Skin of body (tissue), 2 donors: ENCODE measurements around the gene TANK.

DNA sequence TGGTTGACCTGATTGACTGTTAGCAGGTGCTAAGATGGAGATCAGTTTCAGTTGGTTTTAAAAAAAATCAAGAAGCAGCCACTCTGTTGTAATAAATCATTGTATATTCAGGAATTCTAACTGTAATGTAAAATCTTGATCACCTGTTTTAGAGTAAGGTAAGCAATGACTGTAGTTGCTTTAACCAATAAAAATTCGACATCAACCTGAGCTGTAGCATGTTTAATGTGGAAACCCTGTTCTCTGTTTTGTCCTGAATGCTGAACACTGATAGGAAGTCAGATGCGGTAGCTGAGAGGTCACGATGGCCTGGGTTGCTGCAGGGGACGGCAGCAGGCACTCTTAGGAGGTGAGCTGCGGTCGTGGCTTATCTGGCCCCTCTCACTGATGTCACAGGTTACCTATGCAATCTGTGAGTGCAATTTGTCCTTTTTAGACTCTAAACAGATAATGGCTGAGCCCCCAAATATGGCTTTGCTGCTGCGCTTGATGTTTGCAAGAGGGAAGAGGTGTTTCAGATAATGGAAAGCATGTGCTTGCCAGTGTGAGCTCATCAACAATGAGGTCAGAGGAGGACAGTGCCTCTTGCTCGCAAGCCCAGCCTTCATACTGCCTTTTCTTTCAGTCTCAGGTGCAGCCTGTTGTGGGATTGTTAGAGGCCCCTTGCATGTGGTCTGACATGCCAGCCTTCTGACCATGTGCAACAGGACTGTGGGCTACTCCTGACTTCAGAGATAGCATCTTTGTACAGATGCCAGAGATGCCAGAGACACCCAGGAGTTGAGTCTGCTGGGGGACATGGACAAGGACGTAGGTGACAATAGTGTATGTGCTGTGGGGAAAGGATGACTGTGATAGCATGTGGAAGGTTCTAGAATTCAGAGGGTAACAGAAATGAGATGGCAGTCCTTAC, 151.2 kb downstream of the TANC1 start:
- RAMPAGE, long total RNA: no peak

- RAMPAGE, long total RNA: no peak
Measured at GRCh38 chr2:159147118-159147605, 139.3 kb downstream of the WDSUB1 start.

DNA sequence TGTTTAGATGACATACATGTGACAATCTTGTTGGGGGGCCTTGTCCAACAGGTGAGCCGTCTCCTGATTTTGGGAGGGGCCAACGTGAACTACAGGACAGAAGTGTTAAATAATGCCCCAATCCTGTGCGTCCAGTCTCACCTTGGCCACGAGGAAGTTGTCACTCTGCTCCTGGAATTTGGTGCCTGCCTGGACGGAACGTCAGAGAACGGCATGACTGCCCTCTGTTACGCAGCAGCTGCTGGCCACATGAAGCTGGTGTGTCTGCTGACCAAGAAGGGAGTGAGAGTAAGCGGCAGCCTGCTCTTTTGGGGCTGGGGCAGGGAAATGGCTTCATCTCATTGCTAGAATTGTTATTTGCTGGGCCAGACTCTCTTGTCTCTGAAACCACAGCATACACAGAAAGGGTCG, 92.3 kb downstream of the WDSUB1 start:
- RAMPAGE, long total RNA: no peak

- RAMPAGE, long total RNA: no peak
Measured at GRCh38 chr2:159202535-159203143, 83.9 kb downstream of the WDSUB1 start.

DNA sequence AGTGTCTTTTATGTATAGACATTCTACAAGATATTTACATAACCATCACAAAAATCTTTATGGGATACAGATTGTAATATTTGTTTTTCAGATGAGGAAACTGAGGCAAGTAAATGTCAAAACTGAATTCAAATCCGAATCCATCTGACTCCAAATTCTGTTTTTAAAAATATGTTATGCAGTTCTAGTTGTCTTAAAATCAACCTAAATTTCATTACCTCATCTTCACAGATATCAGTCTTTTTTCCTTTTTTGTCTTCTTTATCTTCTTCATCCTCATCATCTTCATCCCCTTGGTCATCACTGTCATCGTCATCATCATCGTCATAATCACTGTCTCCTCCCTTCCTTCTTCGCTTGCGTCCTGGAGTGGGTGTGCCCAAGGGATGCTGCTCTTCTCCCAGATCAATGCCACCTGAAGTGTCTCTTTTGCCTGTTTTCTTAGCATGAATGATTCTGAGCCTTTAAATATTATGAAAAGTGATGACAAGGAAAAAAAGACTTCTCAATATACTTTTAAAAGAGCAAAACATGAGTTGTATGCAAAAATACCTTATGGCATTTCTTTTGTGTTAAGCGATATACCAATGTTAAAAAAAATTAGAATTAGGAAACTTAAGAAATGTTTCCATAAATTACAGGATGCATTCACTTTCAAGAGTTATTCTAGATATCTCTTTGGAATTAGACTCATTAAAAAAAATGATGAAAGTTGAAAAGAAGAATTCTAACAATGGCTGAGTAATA, 96.0 kb upstream of the WDSUB1 start:
- RAMPAGE, long total RNA: no peak

- RAMPAGE, long total RNA: no peak
Measured at GRCh38 chr2:159712807-159713551, 673 bp downstream of the MARCHF7 start.

DNA sequence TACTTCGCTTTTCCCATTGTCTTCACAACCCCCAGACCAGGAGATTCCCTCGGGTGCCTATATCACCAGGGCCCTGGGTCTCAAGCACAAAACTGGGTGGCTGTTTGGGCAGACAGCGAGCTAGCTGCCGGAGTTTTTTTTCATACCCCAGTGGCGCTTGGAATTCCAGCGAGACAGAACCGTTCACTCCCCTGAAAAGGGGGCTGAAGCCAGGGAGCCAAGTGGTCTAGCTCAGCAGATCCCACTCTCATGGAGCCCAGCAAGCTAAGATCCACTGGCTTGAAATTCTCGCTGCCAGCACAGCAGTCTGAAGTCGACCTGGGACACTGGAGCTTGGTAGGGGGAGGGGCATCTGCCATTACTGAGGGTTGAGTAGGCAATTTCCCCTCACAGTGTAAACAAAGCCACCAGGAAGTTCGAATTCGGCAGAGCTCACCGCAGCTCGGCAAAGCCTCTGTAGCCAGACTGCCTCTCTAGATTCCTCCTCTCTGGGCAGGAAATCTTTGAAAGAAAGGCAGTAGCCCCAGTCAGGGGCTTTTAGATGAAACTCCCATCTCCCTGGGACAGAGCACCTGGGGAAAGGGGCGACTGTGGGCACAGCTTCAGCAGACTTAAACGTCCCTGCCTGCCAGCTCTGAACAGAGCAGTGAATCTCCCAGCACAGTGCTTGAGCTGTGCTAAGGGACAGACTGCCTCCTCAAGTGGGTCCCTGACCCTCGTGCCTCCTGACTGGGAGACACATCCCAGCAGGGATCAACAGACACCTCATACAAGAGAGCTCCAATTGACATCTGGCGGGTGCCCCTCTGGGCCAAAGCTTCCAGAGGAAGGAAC, 18.9 kb downstream of the ITGB6 start:
- RAMPAGE, long total RNA: no peak

- RAMPAGE, long total RNA: no peak
Measured at GRCh38 chr2:160223877-160224526, 23.9 kb upstream of the ITGB6 start.

DNA sequence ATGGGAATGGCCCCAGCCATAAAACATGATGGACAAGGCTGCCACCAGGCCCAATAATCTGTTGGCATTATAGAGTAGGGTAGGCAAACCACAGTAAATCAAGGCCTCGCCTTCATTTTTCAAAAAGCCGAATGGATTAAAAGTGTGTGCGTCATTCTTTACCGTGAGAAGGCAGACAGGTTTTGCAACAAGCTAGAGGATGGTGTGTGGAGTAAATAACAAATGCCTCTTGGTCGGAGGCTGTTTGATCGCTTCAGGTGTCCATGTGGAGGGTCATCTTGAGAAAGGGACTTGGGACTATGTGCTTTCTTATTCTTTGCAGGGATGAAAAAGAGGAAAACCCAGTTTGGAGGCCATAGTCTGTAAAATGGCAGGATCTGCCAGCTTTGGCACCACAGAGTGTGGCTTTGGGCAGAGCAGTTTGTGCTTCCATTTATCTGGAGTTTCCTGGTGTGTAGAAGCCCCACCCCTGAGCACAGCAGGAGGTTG, 57.1 kb upstream of the ITGB6 start:
- RAMPAGE, long total RNA: no peak

GRCh38 chr2:160270037-160271120, 70.3 kb upstream of the ITGB6 start:
- RAMPAGE, long total RNA: no peak

DNA sequence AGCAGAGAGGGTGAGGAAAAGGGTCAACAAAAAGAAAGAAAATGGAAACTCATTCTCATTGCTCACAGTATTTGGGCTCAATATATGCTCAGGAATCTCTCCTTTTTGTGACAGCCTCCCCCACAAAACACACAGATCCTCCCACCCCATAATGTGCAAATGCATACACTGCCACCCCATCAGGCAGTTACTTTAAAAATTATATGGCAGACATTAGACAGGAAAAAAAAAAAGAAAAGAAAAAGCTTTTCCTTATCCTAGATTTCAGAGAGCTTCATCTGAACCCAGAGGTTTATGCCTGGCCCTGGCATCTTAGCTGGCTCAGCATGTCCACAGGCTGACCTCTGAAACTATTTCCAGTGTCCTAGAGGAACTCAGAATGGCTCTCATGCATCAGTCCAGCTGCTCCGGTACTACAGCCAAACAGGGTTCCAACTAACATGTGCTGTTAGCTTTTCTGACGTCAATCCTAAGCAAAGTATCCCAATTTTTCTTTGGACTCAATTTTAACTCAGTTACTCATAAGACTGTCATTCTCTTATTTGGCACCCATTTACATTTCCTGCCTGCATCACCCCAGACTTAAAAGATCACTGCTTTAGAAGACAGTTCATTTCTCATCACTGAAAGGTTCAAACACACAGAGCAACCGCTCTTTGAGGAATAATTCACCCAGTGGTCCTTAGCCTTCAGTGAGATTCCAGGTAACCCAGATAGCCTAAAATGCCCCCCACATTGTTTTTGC, 105.8 kb downstream of the RBMS1 start:
- RAMPAGE, long total RNA: no peak

DNA sequence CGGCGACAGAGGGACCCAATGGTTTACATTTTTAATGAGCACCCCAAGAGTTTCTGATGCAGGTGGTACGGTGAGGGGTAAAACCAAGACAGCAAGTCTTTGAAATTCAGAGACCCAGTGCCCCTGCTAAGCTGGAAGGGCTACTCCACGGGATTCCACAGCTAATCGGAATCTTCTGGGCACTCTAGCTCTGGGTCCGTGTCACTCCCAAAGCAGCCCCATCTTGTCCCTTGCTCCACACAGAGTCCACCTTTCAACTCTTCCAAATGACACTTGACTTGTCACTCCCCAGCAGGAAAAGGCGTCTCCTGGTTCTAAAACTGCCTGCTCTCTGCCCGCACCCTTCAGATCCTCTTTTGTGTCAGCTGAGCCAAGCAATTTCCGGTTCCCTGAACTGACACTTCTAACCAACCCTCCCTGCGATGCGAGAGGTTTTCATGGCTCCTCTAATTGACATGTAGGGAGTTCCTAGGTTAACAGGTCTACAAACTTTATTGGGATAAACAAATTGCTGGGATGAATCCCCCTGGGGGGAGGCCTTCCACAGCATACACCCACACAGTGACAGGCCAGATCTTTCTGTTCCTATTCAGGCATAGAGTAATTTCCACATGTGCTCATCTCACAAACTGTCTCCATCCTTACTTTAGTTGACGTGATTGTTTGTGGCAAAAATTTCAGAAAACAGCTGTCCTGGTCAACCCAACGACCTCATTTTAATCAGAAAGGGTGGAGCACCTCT, 105.1 kb downstream of the RBMS1 start:
- RAMPAGE, long total RNA: no peak

GRCh38 chr2:160423345-160423959, 70.2 kb downstream of the RBMS1 start:
- RAMPAGE, long total RNA: no peak

- RAMPAGE, long total RNA: no peak
Measured at GRCh38 chr2:160474111-160474468, 19.5 kb downstream of the RBMS1 start.

- RAMPAGE, long total RNA: no peak
Measured at GRCh38 chr2:160474469-160474817, 19.2 kb downstream of the RBMS1 start.

DNA sequence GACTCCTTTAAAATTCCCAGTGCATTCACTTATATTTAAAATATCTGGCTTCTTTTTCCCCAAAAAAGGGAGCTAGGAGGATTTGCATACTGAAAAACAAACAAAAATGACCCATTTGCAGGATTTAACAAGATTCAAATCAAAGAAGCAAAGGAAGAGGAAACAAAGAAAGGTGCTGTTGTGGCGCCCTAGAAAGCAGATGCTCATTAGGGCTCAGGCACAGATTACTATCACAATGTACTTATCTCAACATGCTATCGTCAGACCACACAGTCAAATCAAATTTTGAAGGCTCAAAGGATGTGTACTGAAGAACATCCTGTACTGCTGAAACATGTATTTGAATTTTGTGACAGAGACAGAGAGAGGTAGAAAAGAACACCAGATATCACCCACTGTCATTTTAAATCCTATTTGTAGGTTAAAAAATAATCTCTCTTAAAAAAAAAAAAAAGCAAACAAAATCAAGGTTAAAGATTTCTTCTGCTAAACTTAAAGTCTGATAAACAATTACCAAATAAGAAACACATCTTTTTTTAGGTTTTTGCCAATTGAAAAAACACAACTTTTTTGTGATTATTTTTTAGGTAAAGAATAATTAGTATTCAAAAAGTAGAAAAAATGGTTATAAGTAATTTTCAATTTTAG, 10.8 kb downstream of the RBMS1 start:
- RAMPAGE, long total RNA: no peak

GRCh38 chr2:161090247-161090834, 69.9 kb upstream of the TANK start:
- RAMPAGE, long total RNA: no peak

DNA sequence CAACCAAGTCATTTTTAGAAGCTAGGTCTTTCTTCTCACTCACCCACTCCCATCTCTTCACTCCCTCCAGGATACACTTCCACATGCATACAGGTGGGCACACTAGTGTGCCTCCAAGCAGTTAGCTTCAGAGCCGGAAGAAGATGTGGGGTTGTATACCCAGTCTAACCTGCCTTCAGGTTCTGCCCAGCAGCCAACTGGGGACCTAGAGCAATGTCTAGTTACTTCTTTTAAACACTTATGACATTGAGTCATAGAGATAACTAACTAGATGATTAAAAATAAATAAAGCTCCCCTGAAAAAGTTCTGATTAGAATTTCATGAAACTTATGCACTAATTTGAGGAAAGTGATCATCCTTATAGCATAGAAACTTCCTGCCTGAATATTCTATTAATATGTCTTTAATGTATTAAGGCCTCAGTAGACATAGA, 21.7 kb upstream of the TANK start:
- RAMPAGE, long total RNA: no peak

DNA sequence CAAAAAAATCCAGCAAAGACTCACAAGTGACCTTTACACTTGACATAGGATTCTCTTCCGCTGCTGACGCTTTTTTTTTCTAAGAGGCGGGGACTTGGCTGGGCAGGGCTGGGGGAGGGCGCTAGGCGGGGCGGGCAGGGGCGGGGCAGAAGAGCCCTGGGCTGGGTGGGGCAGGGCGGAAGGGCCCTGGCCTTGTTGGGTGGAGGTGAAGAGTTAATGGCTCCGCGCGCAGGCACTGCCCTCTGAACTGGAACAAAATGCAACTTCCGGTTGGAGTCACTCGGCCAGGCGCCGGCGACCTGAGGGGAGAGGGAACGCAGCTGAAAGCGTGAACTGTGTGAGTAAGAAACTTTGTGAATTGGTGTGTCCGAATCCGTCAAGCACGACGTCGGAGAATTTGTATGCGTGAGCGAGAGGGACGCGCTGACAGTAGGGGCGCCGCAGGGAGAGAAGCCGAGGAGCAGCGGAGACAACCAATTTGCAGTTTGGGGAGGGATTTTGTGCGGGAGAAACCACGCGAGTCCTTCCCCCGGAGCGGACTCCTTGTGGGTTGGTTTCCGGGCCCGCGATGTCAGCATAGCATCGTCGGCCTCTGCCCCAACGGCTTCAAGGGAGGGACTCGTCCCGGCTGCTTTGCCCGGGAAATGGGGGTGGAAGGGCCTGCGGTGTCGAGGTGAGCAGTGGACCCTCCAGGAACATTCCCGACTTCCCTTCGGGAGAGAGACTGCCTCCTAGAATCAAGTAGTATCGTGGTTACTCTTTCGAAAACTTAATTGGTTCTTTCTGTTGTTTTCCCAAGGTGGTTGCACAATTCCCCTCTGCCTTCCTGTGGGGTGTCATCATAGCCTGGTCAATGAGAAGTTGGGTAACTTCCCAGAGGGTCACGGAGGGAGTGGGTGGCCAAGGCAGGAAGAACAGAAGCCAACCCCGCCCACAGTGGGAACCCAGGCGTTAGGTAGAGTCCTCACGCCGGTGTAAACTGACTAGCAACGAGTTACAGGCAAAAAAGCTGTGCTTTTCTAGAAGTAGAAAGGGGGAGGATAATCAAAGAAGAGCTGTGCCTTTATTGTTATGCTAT, at the start of gene TANK:
Gene TANK, plus strand, starts transcription at position 279 of the 1,078 bp plus-strand sequence.
- RAMPAGE, long total RNA: no peak

DNA sequence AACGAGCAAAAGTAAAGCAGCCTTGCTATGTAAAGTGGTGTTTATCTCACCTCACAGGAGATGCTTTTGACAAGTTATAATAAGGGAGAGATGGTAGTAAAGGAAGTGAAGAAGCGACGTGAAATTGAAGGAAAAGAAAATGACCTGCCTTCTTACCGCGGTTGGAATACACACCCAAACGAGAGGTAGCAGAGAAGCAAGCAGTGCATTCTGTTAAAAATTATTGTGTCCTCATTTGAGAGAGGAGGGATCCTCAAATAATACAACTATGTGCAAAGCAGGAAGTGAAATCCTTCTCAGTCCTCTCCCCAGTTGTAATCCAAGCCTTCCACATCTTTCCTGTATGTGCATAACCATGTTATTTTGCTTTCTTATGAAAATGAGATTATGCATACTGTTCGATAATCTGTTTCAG, 1.0 kb downstream of the TANK start:
- RAMPAGE, long total RNA: no peak